AG04449 (cell line): ENCODE measurements around a stretch of chr6.

GRCh38 chr6:170080716-170081512 is 210.0 kb downstream of the DLL1 start:
- RRBS, result no CpG with 5 or more reads among the region's 35 CpGs

DNA sequence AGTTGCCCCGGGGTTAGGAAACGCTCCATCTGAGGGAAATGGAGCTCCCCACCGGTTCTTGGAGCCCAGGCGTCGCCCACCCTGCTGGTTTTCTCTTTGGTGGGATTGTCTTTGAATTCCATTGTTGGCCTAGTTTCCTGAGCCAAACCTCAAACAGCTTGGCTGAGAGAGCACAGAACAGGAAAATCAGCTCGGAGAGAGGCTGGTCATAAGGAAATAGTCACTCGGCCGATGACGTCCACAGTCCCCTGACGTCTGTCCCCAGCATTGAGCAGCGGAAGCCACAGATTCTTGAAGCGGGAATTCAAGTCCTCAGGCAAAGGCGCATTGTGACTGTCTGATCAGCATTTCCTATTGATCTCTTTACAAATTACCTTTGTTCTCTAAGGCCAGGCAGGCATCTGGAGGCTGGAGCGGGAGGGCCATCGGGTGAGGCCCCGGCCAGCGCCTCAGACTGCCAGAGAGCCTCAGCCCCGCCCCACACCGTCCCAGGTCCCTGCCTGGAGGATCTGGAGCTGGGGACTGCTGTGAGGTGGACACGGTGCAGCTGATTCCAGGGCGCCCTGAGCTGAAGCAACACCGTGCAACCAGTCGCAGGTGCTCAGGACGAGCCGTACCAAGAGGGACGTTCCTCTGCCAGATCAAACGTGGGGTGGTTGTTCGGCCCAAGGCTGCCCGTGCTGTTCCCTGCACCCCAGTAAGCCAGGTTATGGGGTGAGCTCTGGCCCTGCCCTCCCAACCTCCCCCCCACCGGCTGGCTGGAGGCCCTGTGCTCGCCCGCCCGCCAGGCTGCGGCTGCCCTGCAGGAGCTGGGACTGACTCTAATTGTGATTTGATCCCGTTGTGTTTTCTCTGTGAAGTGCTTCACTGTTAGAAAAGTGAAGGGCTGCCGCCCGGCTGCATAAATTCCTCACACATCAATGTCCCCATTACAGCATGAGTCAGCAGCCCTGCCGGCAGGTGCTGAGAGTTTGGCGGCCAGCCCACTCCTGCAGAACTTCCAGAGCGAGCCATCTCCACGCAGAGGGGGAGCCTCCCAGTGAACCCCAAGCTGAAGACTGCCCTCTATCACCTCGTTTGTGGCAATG is 138.3 kb downstream of the DLL1 start:
- RRBS, result 13% methylated on average over 3 of the region's 42 CpGs

- RRBS, result no CpG with 5 or more reads among the region's 9 CpGs
Observed at GRCh38 chr6:170235022-170235531, 55.8 kb downstream of the DLL1 start.

DNA sequence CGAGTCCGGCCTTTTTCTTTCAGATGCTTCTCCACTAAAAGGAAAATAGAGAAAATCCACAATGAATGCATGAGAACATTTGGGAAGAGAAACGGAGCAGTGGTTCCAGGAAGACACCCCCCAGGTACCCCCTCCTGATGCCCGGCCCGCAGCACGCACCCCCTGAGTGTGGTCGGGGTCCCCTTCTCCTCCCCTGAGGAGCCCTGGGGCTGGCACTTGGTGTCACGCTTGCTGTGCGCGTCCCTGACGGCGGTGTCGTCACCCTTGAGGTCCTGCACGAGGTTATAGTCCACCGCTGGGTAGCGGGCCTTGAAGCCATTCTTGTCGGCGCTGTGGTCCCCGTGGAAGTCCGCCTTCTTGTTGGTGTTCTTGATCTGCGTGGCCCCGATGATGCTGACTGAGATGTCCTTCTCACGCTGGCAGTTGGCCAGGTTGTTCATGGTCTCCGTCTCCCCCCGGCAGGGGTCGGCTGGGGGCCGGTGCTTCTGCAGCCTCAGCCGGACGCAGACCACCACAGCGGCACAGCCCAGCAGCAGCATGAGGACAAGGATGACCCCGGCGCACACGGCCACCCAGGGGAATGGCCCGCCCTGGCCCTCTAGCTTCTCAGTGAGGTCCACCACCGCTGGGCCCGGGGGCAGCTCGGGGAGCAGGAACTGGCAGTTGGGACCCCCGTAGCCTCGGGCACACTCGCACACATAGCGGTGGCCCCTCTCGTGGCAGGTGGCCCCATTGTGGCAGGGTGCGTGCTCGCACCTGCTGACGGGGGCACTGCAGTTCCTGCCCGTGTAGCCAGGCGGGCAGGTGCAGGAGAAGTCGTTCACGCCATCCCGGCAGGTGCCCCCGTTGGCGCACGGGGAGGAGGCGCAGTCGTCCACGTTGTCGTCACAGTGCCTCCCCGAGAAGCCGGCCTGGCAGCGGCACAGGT is 7.5 kb downstream of the DLL1 start:
- RRBS, result 88% methylated on average over 18 of the region's 60 CpGs

- RRBS, result 3% methylated on average over 13 of the region's 88 CpGs
Observed at GRCh38 chr6:170289506-170290245, 1.2 kb downstream of the DLL1 start.

DNA sequence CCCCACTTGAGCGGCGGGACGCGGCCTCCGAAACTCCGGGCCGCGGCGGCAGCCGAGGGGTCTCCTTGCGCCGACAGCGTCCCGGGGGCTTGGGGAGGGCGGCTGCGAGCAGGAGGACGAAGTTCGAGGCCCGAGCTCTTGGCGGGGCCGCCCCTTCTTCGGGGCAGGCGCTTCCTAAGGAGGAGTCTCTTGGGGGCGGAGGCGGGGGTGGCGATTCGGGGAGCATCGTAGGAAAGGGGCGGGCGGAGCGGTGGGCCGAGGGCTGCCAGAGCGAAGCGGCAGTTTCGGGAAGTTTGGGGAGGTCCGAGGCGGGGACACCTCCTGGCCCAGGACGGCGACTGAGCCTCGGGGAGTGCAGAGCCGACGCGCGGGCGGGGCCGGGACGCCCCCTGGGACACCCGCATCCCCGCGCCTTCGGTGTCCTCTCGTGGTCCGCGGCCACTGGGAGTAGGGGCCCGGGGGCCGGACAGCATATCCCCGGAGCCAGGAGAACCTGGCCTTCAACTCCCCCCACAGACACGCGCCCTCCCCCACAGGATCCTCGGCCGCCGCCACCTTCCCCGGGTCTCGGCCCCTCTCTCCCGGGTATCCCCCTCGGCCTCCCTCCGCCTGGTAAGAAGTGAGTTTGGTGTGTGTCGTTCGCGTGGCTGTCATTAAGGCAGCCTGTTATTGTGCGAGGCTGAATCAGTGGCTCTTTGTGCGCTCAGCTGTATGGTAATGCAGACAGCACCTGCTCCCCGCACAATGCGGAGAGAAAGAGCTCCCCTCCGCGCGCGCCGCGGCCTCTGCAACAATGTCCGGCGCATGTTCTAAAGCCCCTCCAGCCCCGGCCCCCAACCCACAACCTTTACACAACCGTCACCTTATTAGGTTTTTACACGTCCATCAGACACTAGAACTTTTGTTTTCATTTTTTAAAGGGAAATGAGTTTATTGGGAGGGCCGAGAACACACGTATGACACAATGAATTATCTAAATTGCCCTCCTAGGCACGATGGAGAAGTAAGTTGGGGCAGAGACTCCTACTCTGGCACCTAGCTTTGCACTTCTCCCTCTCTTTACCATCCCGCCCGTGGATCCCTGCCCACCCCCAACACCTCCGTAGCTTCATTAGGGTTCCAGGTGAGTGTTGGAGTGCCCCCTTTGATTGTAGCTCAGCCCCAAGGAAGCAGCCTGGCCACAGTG is 847 bp upstream of the DLL1 start:
- RRBS, result 2% methylated on average over 28 of the region's 91 CpGs

DNA sequence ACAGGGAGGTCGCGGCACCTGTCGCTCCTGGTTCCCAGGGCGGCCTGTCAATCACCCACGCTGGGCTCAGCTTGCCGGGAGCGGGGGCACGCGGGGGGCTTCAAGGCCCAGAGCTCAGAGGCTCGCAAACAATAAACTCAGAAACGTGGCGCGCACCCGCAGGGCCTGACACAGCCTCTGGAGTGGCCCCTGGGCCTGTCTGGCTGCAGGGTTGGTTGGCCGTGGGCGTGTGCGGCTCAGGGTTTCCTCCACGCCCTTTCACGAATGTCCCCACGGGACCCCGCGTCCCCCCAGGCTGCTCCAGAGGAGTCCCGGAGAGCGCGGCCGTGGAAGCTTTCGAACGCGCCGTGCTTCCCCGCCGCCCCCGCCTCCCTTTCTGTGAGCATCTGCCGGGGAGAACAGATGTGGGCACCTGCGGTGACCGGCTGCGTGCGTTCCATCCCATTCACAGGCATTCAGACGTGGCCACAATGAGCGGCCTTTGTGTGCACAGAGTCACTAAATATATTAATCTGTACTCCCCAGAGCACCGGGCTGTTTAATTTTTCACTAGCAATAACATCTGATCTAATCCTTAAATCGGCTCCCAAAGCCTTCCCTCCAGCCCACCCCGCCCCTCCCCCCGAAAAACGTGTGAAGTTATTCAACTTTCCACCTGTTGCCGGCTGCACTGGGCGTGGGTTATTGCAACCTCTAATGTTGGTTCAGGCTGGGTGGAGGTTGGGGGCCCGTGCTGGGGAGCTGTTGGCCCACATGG is 6.3 kb upstream of the DLL1 start:
- RRBS, result 13% methylated on average over 12 of the region's 48 CpGs

DNA sequence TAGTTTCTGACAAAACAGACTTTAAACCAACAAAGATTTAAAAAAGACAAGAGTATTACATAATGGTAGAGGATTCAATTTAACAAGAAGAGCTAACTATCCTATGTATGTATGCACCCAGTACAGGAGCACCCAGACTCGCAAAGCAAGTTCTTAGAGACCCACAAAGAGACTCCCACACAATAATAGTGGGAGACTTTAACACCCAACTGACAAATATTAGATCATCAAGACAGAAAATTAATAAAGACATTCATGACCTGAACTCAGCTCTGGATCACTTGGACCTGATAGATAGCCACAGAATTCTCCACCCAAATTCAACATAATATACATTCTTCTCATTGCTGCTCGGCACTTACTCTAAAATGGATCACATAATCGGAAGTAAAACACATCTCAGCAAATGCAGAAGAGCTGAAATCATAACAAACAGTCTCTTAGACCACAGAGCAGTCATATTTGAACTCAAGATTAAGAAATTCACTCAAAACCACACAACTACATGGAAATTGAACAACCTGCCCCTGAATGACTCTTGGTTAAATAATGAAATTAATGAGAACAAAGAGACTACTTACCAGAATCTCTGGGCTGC is 45.7 kb downstream of the FAM120B start:
- RRBS, result no CpG with 5 or more reads among the region's 3 CpGs

GRCh38 chr6:170378291-170378846 is 71.8 kb downstream of the FAM120B start:
- RRBS, result no CpG with 5 or more reads among the region's 14 CpGs

- RRBS, result no CpG with 5 or more reads among the region's 3 CpGs
Observed at GRCh38 chr6:170382373-170382735, 75.8 kb downstream of the FAM120B start.

- RRBS, result 37% methylated on average over 4 of the region's 12 CpGs
Observed at GRCh38 chr6:170434059-170434530, 119.0 kb downstream of the PSMB1 start.

- RRBS, result no CpG with 5 or more reads among the region's 21 CpGs
Observed at GRCh38 chr6:170438197-170438829, 114.8 kb downstream of the PSMB1 start.

GRCh38 chr6:170504320-170504767 is 48.8 kb downstream of the PSMB1 start:
- RRBS, result no CpG with 5 or more reads among the region's 4 CpGs

DNA sequence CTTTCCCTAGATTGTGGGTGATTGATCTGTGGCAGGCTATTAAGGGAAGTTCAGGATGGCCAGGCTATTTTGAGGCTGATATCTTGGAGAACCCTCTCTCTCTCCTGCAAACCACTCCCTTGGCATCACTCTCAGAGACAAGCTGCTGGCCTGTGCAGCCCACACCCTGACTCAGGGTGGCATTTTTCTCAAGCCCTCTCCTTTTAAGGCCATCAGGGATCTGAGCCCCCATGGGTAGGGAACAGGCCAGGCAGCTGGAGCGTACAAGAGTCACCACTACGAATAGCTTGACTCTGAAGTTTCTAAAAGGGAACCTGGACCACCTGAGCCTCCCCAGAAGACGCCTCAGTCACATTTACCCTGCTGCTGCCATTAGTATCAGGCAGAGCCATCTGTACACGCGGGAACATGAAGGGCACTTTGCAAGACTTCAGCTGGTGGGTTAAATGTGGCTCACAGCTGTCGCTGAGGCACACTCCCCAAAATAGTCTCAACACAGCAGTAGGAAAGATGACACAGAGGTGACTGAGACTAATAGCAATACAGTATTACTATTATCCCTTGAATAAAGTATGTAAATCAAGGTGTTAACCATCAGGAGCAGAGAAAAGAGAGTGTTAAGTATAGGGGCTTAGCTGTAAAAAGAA is 29.1 kb downstream of the PSMB1 start:
- RRBS, result no CpG with 5 or more reads among the region's 6 CpGs

DNA sequence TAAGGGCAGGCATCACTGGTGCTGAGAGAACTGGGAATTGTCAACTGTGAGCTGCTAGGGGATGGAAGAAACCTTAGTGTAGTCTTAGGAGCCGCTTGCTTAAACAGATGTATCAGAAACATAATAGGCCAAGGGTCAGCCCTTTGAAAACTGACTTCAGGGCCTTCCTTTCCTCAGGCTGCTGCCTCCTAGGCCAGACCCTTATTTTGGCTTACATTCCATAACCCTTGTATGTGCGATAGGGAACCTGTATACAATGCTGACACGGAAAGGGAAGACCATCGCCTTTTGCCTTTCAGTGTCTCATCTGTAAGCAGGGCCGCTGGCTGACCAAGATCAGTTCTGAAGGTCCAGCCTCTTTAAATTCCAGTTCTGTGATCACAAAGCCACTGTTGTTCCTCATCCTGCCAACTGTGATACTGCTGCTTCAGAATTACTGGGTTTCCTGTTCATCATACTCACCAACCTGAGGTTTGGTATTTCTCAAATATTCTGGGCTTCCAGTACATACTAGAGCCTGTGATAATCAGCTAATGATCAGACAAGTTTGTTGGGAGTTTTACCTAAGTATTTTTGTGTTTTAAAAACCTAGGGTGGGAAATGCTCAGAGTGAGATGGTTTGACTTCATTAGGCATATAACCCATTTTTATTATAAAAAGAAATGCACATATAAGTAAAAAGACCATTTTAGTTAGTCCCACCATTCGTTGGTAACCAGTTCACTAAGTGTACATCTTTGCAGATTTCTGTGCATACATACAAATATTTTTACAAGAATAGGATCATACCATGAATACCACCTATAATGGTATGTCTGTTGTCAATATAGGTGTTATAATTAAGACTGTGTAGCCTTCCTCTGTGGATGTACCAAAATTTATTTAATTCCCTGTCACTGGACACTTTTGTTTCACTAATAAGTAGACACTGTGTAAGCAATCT is 7.7 kb downstream of the PDCD2 start:
- RRBS, result no CpG with 5 or more reads among the region's 6 CpGs